Transverse colon (tissue), 4 donors: ENCODE results near the genes DDX18 and CCDC93.

DNA sequence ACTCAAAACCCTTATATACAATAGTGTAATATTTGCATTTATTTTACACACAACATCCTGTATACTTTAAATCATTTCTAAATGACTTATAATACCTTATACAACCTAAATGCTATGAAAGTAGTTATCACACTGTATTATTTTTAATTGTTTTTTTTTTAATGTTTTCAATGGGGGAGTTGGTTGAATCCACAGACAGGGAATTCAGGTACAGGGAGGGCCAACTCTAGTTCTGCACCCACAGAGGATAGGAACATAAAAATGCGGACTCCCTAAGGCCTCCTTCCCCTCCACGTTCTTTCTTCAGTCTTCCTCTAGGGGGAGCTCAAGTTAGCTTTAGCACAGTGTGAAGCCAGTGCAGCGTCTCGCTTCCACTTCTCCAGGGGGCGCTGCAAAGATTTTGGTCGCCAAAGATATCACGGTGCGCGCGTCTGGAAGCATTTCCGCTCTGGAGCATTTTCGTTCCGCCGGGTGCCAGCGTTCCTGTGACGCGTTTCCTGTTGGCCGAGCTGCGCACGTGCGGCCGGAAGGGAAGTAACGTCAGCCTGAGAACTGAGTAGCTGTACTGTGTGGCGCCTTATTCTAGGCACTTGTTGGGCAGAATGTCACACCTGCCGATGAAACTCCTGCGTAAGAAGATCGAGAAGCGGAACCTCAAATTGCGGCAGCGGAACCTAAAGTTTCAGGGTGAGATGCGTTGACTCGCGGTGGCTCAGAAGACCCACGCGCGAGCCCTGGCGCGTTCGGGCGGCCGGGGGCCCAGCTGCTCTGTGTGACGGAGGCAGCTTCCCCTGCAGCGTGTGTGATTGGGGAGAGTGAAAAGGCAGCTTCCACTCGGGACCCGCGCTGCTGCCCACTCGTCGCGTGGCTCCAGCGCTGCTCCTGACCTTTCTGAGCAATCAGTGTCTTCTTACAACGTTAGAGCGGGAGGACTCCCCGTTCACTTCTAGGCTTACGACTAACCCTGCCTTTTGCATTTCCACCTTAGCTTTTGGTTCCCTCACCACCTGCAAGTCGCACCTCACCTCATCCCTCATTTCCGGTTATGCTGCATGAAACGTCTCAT is at the start of gene DDX18:
Gene DDX18 (plus strand): TSS at position 516 of the 1,066 bp plus-strand sequence.
- PRO-cap, result no peak
- RAMPAGE, long total RNA, 4 experiments, result start-site peak on the plus strand in 4 of 4 experiments, centred at positions 516 to 542 of the sequence, 207 to 1,374 reads per replicate

- PRO-cap, result bidirectional peak, plus-strand start at chr2:118014217, minus-strand start at chr2:118014070
- RAMPAGE, long total RNA, 4 experiments, result start-site peak on the plus strand in 1 of 4 experiments, at chr2:118014201-118014221 at its widest, 20 reads per replicate; start-site peak on the minus strand in 3 of 4 experiments, at chr2:118014027-118014115 at its widest, 230 to 517 reads per replicate
Observed at GRCh38 chr2:118013725-118014346, at the start of gene CCDC93. Gene CCDC93 (minus strand): TSS chr2:118014070.

- PRO-cap, result no peak
- RAMPAGE, long total RNA, 4 experiments, result no peak in any of the 4 experiments
Observed at GRCh38 chr2:118087036-118087503, 1.2 kb upstream of the INSIG2 start.

DNA sequence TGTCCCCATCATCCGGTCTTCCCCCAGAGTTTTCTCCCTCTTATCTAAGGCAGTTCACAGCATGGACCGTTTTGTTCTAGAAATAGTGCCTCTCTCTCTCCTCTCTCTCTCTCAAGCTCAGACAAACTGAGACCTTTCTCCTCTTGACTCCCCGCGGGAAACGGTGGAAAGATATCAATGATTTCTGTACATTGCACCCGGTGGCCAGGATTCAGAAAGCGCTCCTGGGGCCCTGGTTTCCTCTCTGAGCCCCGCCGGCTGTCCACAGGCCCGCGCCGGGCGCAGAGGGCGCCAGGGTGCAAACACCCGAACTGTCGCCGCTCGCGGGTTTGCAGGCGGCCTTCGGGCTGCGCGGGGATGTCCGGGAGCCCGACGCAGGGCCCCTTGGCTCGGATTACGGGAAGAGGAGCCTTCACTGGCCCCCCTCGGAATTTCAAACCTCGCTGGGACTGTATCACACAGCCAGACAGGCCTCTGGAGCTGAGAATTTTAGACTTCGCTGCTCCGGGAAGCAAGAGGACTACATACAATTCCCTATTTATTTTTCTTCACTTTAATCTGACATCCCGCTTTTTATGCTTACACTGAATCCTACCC is 5.2 kb upstream of the EN1 start:
- PRO-cap, result no peak
- RAMPAGE, long total RNA, 4 experiments, result no peak in any of the 4 experiments

DNA sequence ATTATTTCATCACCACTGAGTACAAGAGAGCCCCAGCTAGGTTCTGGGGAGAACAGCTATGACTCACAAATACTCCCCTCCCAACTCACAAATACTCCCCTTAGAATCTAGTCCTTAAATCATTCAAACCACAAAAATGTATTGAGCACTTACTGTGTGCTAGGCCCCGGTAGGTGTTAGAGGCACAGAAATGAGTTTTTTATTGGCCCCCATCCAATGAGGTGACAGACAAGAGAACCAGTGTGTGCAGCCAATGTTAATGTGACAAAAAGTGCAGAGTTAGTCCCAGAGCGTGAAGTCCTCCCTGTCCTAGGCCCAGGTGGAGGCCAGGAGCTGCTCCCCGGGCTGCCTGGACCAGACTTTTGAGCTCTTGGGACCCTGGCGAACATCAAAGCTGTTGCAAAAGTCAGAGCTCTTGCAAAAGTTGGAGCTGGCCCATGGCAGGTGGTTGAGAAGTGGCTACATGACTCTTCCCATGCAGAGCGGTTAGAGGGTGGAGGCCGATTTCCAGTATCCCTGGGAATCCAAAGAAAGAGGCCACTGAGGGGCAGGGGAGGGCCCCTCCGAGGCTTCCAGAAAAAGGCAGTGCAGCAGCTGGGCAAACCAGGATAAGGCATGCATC is 9.9 kb downstream of the STEAP3 start:
- PRO-cap, result no peak
- RAMPAGE, long total RNA, 4 experiments, result no peak in any of the 4 experiments

DNA sequence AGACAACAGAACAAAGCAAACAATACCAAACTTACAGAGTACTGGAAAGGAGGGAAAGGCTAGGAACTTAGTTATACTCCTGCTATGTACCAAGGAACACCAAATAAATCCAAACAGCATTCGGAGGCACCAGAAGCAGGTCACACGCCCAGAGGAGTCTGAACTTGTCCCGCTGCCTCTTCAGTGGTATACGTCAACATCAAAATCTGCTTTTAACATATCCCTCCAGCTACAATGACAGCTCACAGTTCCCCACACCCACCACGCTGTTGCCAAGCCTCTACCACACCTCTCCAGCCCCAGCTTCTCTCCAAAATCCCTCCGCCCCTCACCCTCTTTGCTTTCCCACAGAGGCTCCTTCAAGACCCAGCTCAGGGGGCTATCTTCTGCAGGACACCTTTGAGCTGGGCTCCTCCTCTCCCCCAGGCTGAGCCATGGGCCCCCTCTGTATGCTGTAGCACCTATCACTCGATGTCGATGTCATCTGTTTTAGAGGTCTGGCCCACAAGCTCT is 17.3 kb downstream of the C2orf76 start:
- PRO-cap, result no peak
- RAMPAGE, long total RNA, 4 experiments, result no peak in any of the 4 experiments

GRCh38 chr2:119370790-119371607 is 4.2 kb downstream of the DBI start:
- PRO-cap, result no peak
- RAMPAGE, long total RNA, 4 experiments, result no peak in any of the 4 experiments

- PRO-cap, result no peak
- RAMPAGE, long total RNA, 4 experiments, result no peak in any of the 4 experiments
Observed at GRCh38 chr2:119454942-119455673, 23.5 kb downstream of the TMEM37 start.

- PRO-cap, result no peak
- RAMPAGE, long total RNA, 4 experiments, result no peak in any of the 4 experiments
Observed at GRCh38 chr2:119488263-119489139, 35.8 kb downstream of the SCTR start.

DNA sequence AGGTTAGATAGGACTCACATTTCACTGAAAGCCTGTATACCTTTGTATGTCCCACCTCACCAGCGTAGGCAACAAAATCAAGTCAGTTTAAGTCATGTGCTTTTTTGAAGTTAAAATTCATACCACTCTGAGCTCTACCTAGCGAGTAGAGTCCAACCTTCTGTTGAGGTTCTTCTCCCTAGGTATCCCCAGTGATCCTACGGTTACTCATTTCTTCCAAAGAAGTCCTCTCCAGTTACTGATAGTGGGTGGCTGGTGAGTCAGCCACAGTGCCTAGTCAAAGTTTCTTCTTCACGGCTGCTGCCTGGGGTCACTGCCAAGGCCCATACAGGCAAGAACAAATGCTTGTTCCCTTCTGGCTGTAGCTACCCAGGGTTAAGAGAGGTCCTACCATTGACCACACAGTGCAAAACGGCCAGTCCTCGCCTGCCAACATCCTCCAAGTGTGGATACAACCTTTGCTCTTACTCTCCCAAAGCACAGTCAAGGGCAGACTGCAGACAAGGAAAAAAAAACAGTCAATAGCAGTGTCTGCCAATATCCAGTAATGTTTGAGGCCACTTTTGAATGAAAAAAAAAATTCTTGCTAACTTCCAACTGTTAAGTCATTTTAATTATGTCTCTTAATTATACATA is 2.9 kb upstream of the PTPN4 start:
- PRO-cap, result no peak
- RAMPAGE, long total RNA, 4 experiments, result no peak in any of the 4 experiments

DNA sequence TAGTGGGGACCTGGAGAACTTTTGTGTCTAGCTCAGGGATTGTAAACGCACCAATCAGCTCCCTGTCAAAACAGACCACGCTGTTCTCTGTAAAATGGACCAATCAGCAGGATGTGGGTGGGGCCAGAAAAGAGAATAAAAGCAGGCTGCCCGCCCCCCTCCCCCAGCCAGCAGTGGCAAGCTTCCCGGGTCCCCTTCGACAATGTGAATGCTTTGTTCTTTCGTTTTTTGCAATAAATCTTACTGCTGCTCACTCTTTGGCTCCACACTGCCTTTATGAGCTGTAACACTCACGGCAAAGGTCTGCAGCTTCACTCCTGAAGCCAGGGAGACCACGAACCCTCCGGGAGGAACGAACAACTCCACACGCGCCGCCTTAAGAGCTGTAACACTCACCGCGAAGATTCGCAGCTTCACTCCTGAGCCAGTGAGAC is 15.2 kb upstream of the EPB41L5 start:
- PRO-cap, result no peak
- RAMPAGE, long total RNA, 4 experiments, result no peak in any of the 4 experiments

DNA sequence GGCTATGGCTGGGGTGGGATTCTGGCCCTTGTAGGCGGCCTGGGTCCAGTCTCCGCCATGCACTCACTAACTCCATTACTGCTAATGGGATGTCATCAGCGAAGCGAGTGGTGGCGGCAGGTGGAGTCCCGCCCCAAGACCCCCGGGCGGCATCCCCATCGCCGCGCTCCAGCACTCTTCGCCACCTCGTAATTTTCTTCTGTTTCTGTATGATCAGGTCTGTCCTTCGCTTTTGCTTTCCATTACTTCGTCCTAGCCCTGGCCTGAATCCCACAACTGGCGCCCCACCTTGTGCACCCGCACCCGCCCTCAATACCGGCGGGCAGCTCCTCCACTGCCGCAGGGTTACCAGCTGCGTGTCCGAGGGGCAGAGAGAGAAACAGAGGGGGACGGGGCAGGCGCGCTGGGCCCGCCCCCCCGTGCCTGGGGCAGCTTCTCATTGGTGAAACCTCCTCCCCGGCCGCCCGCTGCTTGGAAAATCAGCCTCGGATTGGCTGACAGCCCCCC is 355 bp upstream of the RALB start:
- PRO-cap, result bidirectional peak, plus-strand start outside the sequence, minus-strand start at position 347 of the sequence
- RAMPAGE, long total RNA, 4 experiments, result no peak in any of the 4 experiments

GRCh38 chr2:120322975-120323569 is 22.9 kb upstream of the INHBB start:
- PRO-cap, result no peak
- RAMPAGE, long total RNA, 4 experiments, result no peak in any of the 4 experiments

DNA sequence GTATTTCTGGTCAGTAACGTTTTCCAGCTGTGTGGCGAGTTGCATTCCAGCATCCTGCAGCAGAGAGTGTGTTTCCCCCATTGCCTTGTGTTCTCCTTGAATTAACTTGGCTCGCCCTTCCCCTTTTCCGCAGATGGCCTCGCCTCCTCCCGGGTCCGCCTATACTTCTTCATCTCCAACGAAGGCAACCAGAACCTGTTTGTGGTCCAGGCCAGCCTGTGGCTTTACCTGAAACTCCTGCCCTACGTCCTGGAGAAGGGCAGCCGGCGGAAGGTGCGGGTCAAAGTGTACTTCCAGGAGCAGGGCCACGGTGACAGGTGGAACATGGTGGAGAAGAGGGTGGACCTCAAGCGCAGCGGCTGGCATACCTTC is 3.0 kb downstream of the INHBB start:
- PRO-cap, result no peak
- RAMPAGE, long total RNA, 4 experiments, result no peak in any of the 4 experiments

GRCh38 chr2:120740352-120740781 is 4.7 kb downstream of the GLI2 start:
- PRO-cap, result no peak
- RAMPAGE, long total RNA, 4 experiments, result no peak in any of the 4 experiments

DNA sequence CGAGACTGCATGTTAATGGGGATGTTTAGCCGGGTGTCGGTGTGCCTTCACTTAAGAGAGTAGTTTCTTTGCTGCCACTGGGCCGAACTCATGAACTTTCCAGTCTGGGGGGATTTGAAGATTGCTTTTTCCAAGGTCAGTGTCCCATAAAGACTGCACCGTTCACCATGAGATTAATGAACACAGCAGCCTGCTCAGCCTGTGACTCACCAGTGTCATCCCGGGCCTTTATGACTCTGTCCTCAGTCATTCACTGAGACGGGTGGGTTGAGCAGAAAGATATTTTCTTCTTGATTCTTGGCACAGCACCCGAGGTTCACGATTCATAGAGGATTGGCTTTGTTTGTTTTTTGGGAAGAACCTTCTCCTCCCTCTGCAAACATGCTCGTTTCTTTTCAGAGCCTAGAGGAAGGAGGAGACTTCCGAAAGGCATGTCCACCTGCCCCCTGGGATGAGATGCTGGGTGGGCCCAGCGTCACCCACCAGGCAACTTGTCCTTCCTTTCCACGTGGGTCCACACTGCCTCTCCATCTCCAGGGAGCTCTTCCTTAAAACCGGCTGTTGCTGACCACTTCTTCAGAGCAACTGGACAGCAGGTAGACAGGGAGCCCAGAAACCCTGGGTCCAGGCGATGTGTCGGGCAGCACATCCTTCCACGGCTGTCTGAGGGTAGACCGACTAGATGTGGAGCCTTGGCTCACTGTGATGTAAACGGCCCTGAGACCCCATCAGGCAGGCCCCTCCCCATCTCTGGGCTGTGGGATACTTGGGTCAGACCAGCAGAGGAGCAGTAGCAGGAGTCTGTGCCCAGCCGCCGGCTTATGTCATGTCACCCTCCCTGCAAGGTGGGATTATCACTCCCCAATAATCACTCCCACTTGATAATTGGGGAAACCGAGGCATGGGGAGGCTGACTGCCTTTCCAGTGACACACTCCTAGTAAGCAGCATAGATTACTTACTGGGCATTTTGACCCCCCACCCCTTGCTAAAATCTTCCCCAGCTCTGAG is 199.4 kb downstream of the GLI2 start:
- PRO-cap, result no peak
- RAMPAGE, long total RNA, 4 experiments, result no peak in any of the 4 experiments

DNA sequence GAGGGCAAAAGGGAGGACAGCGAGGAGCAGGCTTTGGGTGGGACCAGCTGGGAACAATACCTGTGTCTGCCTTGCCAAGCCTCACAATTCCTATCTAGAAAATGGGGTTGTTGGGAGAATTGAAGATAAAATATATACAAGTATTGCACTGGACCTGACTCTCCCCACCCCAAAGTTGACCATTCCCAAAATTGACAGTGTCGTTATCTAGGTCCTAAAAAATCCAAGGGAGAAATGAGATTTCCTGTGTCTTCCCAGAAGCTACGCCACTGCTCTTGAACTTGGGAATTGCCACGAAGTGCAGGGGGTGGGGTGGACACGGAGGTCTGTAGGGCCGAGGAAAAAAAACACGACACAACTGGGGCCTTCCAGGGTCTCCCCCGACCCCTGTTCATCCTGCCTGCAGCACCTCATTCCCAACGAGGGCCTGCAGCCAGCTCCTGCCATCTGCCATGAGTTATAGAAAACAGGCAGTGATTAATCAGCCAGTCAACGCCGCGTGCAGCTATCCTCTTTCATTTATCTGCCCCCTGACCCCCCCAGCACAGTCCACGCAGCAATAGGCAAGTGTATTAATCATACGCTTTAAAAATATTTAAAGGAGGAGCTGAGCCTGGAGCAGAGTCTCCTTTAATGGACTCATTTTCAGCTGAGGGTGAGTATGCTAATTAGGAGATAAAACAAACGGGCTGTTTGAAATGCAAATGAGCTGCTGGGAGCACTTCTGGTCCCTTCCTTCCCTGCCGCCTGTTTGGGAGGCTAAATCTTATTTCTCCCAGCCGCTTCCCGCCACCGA is 210.0 kb downstream of the TFCP2L1 start:
- PRO-cap, result no peak
- RAMPAGE, long total RNA, 4 experiments, result no peak in any of the 4 experiments

DNA sequence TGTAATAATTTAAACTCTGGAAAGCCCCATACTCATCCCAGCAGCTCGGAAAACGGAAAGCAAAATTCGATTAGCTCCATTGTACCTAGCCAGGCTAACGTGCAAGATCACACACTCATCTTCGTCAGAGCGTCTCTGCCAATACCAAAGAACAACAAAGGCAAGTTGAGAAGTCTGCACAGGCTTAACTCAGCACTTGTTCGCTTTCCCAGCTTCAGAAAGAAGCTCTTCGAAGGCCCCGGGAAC is 790 bp downstream of the CLASP1 start:
- PRO-cap, result bidirectional peak, plus-strand start at position 88 of the sequence, minus-strand start outside the sequence; unidirectional peak, plus-strand start at position 92 of the sequence; unidirectional peak, plus-strand start at position 154 of the sequence; unidirectional peak, plus-strand start at position 192 of the sequence
- RAMPAGE, long total RNA, 4 experiments, result no peak in any of the 4 experiments

DNA sequence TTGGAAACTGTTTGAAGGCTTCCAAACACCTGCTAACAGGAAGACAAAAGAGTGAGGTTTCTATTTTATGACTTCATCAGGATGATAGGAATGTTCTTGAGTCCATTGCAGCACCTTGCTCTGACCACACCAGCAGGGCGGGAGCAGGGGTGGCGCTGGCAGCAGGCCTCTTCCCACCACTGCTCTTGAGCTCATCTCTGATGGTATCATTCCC is 28.9 kb downstream of the NIFK start:
- PRO-cap, result bidirectional peak, plus-strand start at position 135 of the sequence, minus-strand start outside the sequence
- RAMPAGE, long total RNA, 4 experiments, result no peak in any of the 4 experiments

- PRO-cap, result no peak
- RAMPAGE, long total RNA, 4 experiments, result no peak in any of the 4 experiments
Observed at GRCh38 chr2:126655045-126655550, 860 bp upstream of the GYPC start.